Measurements from ENCODE around the gene MACROD2.

DNA sequence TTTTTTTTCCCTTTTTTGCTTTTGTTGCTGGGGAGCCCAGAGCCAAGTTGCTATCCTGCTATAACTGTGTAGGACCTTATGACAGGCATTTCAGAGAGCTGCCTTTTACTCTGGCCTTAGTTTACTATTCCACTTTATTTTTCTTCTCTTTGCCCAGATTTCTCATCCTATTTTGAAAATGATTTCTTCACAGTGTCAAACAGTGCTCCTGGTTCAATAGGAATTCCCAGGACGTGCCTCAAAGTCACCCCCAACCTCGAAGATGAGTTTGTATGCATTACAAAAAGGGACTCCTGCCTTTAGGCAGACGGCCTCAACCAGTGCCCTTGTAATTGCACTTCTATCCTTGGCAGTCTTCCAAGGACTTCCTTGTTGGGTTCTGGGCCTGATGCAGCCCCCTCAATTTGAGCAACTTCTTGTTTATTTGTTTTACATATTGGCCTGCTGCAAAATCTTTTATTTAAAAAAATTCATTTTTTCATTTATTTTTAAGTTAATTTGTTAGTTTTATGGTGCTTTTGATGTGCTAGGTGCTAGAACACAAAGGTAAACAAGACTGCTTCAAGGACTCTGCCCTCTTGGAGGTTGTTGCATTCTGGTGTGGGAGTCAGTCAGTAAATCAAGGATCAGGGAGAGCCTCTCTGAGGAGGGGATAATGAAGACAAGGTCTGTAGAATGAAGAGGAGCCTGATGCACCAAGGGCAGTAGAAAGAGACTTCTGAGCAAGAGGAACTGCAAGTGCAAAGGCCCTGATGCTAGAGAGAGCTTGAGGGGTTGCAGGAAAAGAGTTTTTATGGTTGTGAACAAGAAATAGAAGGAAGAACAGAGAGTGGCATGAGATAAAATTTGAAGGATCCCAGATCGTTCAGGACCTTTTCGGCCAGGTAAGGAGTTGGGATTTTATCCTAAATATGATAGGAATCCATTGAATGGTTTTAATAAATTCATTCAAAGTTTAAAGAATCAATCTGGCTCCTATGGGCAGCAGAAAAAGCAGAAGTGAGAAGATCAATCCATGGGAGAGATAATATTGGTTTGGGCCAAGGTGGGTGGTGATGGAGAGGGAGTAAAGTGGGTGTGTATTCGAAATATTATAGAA, 181.4 kb upstream of the LAMP5 start:
- PRO-cap, result no peak

DNA sequence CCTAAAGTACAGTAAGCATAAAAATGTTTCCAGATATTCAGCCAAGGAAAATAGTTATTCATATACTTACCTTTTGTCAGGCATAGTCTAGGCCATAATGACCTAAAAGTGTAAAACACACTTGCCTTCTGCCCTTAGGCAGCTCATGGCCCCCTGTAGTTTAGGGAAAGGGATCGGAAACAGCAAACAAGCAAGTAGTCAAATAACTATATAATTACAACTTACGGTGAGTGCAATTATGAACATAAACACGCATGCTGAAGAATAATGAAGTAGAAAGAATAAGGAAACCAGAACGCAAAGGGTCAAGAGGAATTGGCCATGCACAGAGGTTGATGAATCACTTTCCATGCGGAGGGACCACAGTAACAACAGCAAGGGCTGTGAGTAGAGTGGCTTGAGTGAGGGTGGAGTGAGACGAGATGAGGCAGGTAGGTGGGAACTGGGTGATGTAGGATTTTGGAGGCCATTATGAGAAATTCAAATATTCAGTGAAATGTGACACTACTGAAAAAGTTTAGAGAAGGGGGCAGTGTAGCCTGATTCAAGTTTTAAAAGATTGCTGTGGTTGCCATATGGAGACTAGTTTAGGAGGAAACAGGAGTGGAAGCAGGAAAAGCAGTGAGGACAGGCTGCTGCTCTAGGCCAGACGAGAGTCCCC, 112.3 kb upstream of the LAMP5 start:
- PRO-cap, result no peak

- PRO-cap, result no peak
Observed at GRCh38 chr20:10352226-10352866, 81.7 kb downstream of the MKKS start.

DNA sequence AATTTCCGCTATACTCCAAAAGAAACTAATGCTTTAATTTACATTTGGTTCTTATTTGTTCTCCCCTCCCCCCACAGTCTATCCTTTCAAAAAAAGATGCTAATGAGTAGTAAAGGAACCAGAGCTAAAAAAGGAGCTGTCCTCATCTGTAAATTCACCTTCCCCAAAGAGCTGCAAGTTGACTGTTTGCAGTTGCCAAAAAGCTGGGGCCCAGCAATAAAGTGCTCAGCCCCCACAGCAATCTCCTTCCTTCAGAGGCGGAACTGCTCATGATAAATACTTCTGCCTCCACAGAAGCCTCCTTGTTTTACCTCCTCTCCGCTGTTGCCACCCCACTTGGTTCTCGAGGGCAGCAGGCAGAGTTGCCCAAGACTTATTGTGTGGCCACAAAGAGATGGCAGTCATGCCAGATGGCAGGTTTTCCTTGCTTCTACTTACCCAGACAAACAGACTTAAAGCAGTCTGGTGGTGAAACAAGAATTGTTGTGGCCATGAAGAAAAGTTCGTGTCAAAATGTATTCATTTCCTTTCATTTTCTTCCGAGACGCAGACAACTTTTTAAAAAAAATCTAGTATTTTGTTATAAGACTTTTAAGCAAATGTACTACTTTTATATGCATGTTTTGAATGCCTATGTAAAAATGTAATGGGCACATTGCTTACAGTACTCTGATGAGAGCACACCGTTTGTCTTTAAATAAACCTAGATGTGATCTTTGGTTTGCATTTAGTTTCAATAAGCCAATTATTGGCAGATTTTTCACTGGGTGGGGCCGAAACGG, 66.4 kb downstream of the SLX4IP start:
- PRO-cap, result no peak

GRCh38 chr20:10671897-10672414, 1.8 kb downstream of the JAG1 start:
- PRO-cap, result unidirectional peak, plus-strand start at chr20:10672038; unidirectional peak, plus-strand start at chr20:10672065; bidirectional peak, plus-strand start at chr20:10672300, minus-strand start at chr20:10672146

DNA sequence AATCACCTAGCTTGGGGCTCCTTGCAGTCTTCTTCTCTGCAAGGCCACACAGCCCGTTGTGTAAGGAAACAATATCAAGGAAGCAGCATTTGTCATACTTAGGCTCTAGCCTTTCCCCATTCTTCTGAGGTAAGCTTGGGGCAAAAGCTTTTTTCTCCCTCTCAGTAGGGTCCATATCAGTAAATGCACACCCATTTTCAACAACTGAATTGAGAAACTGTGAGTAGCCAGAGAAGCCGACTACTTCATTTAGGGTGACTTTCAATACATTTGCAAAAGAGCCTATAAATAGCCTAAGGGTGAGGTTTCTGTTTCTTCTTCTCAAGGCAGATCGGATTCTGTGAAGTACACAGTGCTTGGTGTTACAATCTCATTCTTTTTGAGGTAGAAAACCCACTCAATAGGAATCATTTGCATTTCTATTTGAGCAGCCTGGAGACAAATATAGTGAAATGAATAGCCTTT, 61.7 kb downstream of the BTBD3 start:
- PRO-cap, result no peak

GRCh38 chr20:12048332-12048531, 130.5 kb downstream of the BTBD3 start:
- PRO-cap, result no peak

- PRO-cap, result no peak
Observed at GRCh38 chr20:12098383-12098936, 180.8 kb downstream of the BTBD3 start.

- PRO-cap, result no peak
Observed at GRCh38 chr20:12165924-12166657, 248.4 kb downstream of the BTBD3 start.

- PRO-cap, result no peak
Observed at GRCh38 chr20:13800170-13800421, 15.3 kb downstream of the NDUFAF5 start.

DNA sequence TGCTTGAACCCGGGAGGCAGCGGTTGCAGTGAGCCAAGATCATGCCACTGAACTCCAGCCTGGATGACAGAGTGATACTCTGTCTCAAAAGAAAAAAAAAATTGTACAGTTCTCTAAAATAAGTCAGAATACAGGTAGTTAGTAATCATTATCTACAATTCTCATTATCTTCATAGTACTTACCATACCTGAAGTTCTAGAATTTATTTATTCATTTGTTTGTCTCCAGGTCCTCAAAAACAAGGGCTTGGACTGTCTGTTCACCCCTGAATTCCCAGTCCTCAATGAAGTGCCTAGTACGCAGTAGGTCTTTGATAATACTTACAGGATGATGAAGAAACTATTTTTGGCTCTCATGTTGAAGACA, 66.3 kb downstream of the NDUFAF5 start:
- PRO-cap, result no peak

GRCh38 chr20:13994955-13995829, at the start of gene MACROD2:
Gene MACROD2 (plus strand): TSS chr20:13995516.
- PRO-cap, result unidirectional peak, plus-strand start at chr20:13995519

GRCh38 chr20:14226689-14227399, 110.6 kb downstream of the FLRT3 start:
- PRO-cap, result no peak

DNA sequence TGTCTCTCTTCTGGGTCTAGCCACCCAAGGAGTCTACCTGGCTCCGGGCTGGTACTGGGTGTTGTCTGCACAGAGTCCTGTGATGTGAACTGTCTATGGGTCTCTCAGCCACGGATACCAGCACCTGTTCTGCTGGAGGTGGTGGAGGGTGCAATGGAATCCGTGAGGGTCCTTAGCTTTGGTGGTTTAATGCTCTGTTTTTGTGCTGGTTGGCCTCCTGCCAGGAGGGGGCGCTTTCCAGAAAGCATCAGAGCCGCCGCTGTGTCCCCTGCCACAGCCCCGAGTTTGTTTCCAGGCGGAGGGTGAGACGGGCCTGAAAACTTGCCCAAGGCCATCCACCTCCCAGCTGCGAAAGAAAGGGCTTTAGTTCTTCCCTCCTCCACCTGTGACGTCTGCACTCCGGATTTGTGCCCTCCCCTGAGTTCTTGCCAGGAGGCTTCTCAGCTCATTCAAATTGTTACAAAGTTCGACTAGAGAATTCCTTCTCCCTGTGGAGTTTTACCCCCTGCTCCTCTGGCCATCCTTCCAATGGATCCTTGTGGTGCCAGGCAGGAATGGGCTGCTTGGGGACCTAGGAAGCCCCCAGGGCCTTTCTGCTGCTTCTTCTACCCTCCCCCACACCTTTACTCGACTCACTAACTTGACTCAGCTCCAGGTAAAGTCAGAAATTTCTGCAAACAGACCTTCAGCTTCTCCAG, 873.8 kb downstream of the KIF16B start:
- PRO-cap, result no peak

- PRO-cap, result no peak
Observed at GRCh38 chr20:16040591-16041467, 532.4 kb downstream of the KIF16B start.

GRCh38 chr20:16283785-16284546, 289.3 kb downstream of the KIF16B start:
- PRO-cap, result no peak

DNA sequence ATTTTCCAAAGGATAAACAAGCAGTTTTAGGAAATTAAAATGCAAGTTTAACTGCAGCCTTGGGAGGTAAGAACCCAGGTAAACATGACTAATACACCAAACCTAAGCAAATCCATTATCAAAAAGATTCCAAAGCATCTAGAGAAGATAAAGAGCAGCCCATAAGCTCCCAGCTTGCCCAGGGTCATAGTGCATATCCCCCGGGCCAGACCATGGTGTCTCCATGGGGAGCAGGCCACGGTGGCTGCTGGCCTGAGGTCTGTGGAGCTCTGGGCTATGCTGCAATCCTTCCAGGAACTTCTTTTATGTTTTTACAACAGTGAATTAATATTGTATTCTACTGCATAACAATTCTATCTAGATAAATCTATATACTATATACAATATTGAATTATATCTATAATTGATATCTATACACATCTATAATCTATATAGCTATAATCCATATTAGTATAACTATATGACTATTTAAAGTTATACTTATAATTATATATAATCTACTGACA, 278.2 kb downstream of the KIF16B start:
- PRO-cap, result no peak

- PRO-cap, result no peak
Observed at GRCh38 chr20:16505767-16506476, 67.3 kb downstream of the KIF16B start.

GRCh38 chr20:16536974-16537478, 36.2 kb downstream of the KIF16B start:
- PRO-cap, result no peak

- PRO-cap, result no peak
Observed at GRCh38 chr20:16898239-16898608, 150.1 kb downstream of the OTOR start.